GM23248 (cell line): ENCODE measurements around a stretch of chr2.

GRCh38 chr2:20093559-20094011 lies 42.2 kb upstream of the LAPTM4A start:
- RAMPAGE, long total RNA: no peak

DNA sequence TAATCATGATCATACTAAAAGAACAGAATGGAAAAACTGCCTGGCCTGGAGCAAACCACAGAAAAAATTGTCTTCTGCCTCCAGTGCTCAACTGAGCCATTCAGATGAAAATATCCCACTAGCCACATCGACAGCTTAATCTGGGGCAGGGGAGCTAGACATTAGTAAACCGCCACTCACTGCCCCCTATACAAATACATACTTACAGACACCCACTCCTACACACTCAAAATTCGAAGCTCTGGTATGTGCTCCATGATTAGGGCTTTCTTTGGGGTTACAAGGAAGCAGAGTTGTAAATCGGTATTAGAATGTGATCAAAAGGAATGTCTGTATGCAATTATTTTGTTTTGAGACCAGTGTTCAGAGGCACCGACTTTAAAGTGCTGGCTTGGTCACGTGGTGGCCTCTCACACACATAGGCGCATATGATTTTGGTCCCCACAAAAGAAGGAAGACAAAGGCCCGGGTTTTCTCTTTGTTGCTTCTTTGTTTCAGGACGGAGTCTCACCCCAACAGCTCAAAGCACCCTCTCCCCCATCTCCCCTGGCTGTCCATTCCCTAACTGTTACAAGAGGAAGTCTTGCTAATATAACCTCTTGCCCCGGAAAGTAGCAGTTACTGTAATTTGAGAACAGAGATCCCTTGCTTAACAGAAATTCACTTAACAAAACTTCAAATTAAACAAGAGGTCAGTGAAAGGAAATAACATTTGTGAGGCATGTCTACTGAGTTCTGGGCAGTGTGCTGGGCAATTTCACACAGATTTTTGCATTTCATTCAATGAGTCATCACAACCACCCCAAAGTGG lies 76.1 kb downstream of the SDC1 start:
- RAMPAGE, long total RNA: no peak

GRCh38 chr2:20196514-20197213 lies 28.3 kb downstream of the SDC1 start:
- RAMPAGE, long total RNA: no peak

- RAMPAGE, long total RNA: no peak
These were observed 23.2 kb downstream of the SDC1 start for GRCh38 chr2:20201800-20201990.

DNA sequence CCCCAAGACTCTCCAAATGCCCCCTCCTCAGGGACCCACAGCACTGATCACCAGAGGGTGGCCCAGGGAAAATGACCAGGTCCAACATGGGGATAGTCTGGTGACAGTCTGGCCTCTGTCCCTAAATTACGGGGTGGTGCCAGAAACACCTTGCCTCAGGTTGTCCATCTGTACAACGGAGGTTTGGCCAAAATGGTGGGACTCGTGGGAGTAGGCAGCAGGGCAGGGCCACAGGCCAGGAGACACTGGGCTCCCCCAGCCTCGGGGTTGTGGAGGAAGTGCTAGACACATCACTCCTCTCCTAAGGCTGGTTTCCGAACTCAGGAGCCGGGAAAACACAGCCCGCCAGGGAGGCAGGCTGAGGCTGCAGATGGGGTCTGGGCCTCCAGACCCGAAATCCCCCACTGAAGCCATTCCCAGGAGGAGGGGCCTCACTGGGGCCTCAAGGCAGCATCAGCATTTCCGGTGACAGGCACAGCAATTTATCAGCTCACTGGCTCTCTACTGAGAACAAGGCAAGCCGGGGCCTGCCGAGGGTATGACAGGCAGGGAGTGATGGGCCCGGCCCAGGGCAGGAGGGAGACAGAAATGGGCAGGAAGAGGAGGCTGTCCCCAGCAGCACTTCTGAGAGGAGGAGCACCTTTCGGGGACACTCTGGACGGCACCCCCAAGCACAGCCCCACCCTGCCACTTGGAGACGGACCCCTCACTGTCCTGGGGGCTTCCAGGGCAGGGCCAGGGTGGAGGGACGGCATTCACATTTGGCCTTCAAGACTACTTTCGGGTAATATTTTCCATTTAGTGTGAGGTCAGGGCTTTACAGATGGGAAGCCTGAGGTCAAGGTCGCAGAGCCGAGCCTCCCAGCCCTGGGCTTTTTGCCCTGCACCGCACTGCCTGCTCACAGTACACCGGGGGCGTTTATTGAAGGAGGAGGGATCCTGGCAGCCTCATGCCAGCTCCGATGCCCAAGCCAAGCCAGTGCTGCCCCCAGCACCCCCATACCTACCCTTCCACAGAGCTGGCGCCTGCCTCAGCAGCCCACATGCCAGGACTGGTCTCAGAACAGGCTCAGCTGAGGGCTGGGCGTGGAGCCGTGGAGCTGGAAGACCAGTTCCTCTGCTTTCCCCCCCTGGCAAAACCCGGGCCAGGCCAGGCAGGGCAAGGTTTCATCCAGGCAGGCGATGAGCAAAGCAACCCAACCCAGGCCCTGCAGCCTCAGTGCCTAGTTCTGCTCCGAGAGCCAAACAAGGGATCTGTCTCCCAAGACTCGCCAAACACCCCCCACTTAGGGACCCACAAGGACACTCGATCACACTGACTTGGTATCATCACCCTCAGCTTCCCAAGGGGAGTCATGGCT lies 12.3 kb downstream of the SDC1 start:
- RAMPAGE, long total RNA: no peak

DNA sequence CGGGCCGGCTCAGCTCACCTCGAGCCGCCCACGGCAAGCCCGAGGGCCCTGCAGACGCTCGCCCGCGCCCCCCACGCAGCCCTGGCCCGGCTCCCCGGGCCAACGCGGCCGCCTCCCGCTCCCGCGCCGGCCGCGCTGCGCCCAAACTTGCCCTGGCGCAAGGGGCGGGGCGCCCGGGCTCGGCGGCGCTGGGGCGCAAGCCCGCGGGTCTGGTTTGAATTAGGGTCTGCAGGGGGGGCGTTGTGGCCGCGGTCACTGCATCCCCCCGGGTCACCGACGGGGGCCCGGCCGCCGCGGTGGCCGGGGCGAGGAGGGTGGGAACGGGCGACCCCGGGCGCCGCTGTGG lies 784 bp downstream of the SDC1 start:
- RAMPAGE, long total RNA: no peak

- RAMPAGE, long total RNA: no peak
These were observed 58.0 kb upstream of the SDC1 start for GRCh38 chr2:20282726-20283467.

DNA sequence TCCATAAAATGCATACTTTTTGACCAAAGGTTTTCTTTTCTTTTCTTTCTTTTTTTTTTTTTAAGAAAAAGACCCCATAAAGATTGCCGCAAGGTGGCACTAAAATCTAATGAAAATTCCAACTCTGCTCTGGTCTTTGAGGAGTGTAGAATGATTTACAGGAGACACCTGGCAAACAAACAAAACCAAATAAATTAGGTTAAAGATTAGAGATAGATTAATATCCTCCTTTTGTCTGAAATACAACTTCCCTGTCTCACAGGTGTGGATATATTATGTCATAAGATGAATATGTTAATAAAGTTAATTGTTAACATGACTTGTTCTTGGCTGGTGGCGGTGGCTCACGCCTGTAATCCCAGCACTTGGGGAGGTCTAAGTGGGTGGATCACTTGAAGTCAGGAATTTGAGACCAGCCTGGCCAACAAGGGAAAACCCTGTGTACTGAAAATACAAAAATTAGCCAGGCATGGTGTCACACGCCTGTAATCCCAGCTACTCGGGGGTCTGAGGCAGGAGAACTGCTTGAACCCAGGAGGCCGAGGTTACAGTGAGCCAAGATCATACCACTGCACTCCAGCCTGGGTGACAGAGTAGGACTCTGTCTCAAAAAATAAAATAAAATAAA lies 3.5 kb upstream of the RHOB start:
- RAMPAGE, long total RNA: no peak

DNA sequence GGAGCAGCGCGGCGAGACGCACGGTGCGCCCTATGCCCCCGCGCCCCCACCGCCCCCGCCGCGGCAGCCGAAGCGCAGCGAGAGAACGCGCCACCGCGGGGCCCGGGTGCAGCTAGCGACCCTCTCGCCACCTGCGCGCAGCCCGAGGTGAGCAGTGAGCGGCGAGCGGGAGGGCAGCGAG lies 259 bp downstream of the RHOB start:
- RAMPAGE, long total RNA: no peak

DNA sequence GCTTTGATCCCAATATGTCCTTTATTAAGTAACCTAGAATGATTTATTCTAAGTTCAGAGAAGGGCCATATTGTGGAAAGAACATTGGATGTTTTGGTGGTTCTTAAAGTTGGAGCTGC lies 3.0 kb downstream of the RHOB start:
- RAMPAGE, long total RNA: no peak

DNA sequence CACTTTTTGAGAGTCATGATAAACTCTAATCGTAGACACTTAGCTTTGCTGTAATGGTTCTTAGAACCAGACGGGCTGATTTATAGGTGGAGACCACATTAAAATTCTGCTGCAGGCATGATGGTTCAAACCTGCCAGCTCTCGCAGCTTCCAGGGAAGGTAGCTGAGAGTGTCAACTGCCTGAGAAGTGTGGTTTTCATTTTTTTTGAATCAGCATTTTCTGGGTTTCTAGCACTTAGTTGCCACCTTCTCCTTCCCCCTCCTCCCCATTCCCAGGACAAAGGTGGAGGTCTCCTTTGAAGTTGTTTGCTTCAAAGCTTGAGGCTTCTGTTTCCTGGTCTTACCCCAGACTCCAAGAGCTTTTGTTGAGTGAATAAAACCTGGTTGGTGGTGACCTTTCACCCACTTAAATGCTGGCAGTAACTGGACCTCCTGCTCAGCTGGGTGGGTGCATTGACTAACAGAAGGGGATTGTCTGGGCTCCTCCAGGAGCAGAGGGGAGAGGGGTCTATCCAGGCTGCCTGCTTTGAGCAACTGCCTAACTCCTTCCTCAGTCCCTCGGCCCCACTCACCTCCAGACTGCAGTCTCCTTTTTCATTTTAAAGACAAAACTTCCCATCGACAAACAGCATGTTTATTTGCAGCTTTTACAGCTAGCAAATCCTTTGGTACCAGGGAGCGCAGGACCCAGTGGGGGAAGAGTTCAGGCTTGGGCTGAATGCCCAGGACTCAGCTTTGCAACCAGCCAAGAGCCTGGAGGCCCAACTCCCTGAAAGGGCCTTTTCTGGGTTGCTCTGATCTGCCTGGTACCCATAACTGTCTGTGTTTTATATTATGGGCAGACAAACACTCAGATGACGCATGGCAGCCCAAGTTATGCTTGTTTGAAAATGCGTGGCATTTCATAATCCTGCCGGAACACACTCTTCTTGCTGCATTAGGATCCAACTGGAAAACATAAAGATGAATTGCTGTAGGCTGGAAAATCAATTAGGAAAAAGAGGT lies 3.6 kb downstream of the RHOB start:
- RAMPAGE, long total RNA: no peak

GRCh38 chr2:20468933-20469539 lies 22.2 kb downstream of the RHOB start:
- RAMPAGE, long total RNA: no peak

- RAMPAGE, long total RNA: no peak
These were observed 68.1 kb downstream of the RHOB start for GRCh38 chr2:20514903-20515373.

DNA sequence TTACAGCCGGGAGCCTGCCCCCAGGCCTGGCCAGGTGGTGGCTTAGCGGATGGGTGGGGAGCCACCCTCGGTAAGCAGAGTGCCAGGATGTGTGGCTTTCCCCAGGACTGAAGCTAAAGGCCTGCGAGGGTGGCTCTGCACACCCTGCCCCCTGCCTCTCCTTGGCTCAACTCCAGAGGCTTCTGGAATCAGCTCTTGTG lies 79.8 kb downstream of the RHOB start:
- RAMPAGE, long total RNA: no peak

- RAMPAGE, long total RNA: no peak
These were observed 91.8 kb downstream of the RHOB start for GRCh38 chr2:20538556-20539177.

GRCh38 chr2:20542755-20543945 lies 96.3 kb downstream of the RHOB start:
- RAMPAGE, long total RNA: no peak

DNA sequence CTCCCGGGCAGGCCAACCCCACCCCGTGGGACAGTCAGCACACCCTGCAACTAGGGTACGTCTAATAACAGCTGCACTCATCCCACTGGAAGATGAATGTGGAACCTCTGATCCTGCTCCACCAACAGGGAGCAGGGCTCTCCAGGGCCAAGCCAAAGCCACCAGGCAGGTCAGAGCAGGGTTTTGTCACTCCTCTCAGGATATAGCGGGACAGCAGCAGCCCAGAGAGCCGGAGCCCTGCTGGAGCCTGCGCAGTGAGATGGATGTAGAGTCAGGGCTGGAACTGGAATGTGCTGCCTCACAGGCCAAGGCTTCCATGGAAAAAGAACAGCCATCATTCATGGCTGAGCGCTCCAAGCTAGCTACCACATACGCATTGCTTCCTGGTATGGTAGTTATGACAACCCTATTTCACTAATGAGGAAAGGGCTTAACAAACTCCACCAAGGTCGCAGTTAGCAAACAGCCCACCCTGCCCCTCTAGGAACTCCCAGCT lies 85.3 kb downstream of the HS1BP3 start:
- RAMPAGE, long total RNA: no peak

DNA sequence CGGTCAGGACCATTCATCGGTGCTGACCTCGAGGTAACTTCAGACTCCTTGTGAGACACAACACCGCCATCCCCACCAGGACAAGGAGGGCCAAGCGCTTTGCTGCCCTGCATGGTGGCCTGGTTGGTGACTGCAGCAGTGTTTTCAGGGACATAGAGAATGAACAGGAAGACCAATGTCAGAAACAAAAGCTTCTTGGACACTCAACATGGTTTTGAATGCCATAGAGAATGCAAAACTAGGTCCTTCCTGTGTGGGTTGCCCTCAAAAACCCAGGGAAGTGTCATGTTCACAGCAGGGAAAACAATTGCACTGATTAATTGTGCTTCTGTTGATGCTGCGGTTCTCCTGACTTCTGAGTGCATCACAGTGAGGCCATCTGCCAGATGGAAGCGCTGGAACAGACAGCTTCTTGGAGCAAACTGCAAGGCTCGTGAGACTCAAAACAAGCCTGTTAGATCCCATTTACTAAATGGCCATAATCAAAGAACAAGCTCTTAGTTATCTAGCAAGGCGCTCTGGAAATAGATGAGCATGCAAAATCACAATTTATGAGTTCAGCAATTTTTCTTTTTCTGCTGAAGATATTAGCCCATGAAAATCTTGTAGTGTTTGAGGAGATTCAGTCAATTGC lies 77.0 kb downstream of the HS1BP3 start:
- RAMPAGE, long total RNA: no peak

DNA sequence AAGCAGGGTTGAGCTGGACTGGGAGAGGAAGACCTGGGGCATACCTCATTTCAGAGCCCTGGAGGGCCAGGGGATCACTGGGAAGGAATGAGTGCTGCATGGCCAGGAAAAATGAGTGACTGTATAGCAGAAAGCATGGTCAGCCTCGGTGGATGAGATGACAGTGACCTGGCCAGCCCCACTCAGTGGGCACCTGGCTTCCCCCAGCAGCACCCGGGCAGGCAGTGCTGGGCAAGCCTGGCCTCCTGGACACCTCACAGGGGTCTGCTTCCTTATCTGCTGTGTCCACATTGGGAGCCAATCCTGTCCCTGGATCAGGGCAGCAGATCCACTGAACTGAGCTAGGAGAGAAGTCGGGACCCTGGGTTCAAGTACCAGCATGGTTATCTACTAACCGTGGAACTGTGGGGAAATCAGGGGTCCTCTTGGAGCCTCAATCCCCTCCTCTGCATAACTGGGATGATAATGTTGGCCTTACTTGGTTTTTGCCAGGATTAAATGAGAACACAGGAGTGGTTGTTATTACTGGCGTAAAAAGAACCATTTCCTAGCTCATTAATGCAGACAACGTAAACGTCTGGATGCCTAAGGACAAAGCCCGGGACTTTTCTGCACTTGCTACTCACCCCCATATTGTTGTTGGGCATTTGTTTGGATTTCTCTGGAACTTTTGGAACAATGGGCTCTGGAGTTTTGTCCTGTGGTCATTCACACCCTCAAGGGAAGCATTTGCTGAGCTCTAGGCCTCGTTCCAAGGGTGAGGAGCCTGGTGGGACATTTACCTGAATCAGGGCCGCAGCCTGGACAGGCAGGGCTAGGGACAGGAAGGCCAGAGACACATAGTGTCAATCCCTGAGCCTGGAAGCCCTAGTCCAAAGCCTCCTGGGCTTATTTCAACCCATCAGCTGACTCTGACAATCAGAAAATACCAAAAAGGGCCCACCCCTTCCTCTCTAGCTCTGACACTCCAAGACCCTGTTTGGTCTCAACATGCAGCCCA lies 76.1 kb downstream of the HS1BP3 start:
- RAMPAGE, long total RNA: no peak

- RAMPAGE, long total RNA: no peak
These were observed 68.3 kb downstream of the HS1BP3 start for GRCh38 chr2:20582504-20583000.